ENCODE measurements around a stretch of chr2.

- RRBS: no CpG with 5 or more reads among the region's 5 CpGs
CAGE:
- cytosol, long polyA plus RNA: no peak
- long polyA plus RNA: no peak
- nucleus, long polyA plus RNA: no peak
Observed at GRCh38 chr2:151844017-151844776, 16.0 kb upstream of the ARL5A start.

DNA sequence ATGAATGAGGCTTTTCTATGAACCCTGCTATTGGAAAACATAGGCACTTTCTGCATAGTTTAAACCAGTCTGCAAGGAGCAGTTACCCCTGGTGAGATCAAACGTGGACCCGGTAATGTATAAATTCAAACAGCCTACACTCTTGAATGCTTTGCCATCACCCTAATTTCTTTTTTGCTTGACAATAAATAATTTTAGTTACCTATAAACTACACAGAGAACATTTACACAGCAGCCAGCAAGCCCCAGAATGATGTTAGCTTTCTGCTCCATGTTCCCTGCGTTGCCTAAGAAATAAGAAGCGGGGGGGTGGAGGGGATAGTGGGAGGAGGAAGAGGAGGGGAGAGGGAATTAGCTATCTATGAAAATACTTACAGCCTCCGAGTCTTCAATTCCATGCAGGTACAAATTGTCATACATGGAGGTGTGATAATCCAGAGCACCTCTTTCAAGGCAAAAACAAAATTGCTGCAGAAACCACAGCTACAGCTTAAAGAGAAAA, 125.5 kb downstream of the CACNB4 start:
- RRBS: no CpG with 5 or more reads among the region's 5 CpGs
CAGE:
- cytosol, long polyA plus RNA: no peak
- long polyA plus RNA: no peak
- nucleus, long polyA plus RNA: no peak

DNA sequence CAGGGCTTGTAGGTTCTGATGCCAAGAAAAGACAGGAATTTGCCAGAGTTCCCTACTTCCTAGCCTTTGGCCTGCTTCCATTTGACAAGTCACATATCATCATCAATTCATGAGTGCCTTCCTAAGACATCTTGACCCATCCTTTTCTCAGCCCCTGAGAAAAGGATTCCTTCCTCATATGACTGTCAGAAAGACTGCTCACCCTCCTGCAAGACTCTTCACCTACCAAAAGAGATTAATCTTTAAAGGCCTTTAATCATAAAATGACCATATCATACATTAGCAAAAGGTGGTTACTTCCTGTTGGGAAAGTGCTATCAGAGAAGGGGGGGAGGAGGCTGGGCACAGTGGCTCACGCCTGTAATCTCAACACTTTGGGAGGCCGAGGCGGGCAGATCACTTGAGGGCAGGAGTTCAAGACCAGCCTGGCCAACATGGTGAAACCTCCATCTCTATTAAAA, 3.3 kb downstream of the STAM2 start:
- RRBS: no CpG with 5 or more reads among the region's 3 CpGs
CAGE:
- cytosol, long polyA plus RNA: no peak
- long polyA plus RNA: no peak
- nucleus, long polyA plus RNA: no peak

- RRBS: no CpG with 5 or more reads among the region's 5 CpGs
CAGE:
- cytosol, long polyA plus RNA: no peak
- long polyA plus RNA: no peak
- nucleus, long polyA plus RNA: no peak
Observed at GRCh38 chr2:152432053-152432954, 97.3 kb downstream of the FMNL2 start.

DNA sequence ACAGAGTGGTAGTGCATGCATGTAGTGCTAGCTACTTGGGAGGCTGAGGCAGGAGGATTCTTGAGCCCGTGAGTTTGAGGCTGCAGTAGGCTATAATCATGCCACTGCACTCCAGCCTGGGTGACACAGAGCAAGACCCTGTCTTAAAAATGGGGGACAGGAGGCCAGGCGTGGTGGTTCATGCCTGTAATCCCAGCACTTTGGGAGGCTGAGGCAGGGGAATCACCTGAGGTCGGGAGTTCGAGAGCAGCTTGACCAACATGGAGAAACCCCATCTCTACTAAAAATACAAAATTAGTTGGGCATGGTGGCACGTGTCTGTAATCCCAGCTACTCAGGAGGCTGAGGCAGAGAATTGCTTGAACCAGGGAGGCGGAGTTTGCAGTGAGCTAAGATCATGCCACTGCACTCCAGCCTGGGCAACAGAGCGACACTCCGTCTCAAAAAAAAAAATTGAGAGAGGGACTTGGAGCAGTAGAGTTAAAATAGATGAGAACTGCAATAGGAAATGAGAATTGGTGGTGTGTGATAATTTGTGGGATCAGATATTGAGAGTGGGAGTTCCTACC, 106.5 kb downstream of the FMNL2 start:
- RRBS: no CpG with 5 or more reads among the region's 8 CpGs
CAGE:
- cytosol, long polyA plus RNA: no peak
- long polyA plus RNA: no peak
- nucleus, long polyA plus RNA: no peak

DNA sequence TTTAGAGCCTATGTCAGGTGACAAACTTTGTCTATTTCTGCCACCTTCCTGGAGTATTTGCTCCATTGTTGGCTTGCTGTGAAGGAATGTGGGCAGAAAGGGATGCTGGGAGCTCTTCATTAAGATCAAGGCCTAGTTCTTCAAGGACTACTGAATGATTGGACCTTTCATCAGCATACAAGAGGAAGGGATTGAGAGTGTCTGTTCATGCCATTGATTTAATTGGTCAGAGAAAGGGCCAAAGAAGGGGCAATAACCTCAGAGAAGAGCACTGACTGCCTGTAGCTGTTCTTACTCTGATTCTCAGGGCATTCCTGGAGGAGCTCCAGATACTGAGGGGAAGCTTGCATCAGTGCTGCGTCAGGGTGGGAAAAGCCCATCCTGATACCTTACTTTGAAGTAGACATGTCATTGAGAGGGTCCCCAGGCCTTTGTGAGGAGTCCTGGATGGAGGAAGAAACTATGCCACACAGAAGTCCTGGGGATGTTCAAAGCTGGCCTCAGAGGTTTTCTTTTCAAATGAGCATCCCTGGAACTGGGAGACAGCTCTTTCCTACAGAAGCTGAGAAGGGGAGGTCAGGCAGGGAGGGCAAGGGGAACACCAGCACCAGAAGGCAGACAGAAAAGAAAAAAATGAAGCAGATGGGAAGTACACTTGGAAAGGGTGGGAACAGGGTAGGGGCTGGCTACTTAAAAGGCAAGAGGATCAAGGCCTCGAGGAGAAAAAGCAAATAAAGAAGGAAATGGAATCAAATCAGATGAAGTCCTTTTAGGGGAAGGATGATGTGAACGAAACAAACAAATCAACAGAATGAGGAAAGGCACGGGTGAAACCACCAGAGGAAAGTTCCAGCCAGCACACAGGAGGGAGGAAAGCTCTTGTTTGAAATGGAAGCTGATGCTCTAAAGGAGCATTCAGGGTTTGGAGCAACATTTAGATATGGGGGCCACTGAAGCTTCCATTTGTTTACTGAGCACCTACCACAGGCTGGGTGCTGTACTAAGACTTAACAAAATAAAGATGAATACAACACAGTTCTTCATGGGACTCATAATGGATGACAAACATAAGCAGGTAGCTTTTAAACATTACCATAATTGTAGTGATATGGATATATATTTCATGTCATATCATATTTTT, 120.0 kb downstream of the FMNL2 start:
- RRBS: no CpG with 5 or more reads among the region's 4 CpGs
CAGE:
- cytosol, long polyA plus RNA: no peak
- long polyA plus RNA: no peak
- nucleus, long polyA plus RNA: start-site peak on the plus strand centred at position 559 of the sequence, 449 bp wide, 13 reads

DNA sequence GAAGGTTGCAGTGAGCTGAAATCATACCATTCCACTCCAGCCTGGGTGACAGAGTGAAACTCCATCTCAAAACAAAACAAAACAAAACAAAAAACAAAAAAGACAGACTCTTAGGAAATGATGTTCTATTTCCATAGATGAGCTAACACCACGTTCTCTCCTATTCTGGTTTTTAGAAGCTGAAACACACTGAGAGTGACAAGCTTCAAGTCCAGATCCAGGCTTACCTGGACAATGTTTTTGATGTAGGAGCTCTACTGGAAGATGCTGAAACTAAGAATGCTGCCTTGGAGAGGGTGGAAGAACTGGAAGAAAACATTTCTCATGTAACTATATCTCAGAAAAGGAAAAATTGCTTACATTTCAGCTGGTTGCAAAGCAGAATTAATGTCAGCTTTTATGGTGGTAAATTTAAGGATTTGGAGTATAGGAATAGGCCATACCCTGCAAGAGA, 102.6 kb downstream of the PRPF40A start:
- RRBS: no CpG with 5 or more reads among the region's 1 CpG
CAGE:
- cytosol, long polyA plus RNA: no peak
- long polyA plus RNA: no peak
- nucleus, long polyA plus RNA: no peak

- RRBS: no CpG with 5 or more reads among the region's 12 CpGs
CAGE:
- cytosol, long polyA plus RNA: no peak
- long polyA plus RNA: no peak
- nucleus, long polyA plus RNA: no peak
Observed at GRCh38 chr2:152647398-152648348, 69.6 kb downstream of the PRPF40A start.

DNA sequence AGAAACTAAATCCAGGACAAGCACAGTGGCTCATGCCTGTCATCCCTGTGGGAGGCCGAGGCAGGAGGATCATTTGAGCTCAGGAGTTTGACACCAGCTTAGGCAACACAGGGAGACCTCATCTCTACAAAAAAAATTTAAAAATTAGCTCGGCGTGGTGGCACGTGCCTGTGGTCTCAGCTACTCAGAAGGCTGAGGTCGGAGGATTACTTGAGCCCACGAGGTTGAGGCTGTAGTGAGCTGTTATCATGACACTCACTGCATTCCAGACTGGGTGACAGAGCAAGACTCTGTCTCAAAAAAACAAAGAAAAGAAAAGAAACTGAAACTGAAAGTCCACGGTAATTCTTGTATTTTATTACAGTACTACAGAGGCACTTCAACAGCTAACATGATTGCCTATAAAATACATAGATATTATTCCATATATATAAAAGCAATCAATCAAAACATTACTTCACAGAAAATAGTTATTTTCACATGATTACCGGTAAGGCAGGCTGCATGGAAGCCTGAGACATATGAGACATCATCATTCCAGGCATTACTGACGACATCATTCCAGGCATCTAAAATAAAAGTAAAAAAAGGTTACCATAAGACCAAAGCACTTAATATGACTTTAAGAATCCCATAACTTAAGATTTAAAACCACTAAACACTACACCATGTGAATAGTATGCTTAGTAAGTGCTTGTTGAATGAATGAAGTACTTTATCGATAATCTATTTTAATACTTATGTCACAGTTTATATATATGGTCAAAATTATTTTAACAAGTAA, 23.0 kb downstream of the PRPF40A start:
- RRBS: no CpG with 5 or more reads among the region's 10 CpGs
CAGE:
- cytosol, long polyA plus RNA: no peak
- long polyA plus RNA: no peak
- nucleus, long polyA plus RNA: no peak

DNA sequence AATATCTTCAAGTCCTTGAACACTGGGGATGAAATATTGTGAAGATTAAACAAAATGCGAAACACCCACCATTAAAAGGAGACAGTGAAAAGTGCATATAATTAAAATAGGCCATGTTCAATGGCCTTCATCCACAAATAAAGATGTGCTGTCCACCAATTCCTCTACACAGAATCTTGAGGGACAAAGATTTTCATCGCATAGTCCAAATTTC, 759 bp downstream of the ARL6IP6 start:
- RRBS: no CpG with 5 or more reads among the region's 2 CpGs
CAGE:
- cytosol, long polyA plus RNA: no peak
- long polyA plus RNA: no peak
- nucleus, long polyA plus RNA: no peak

GRCh38 chr2:152804367-152804594, 85.9 kb downstream of the ARL6IP6 start:
- RRBS: no CpG with 5 or more reads among the region's 6 CpGs
CAGE:
- cytosol, long polyA plus RNA: no peak
- long polyA plus RNA: no peak
- nucleus, long polyA plus RNA: no peak

GRCh38 chr2:154447722-154448135, 250.8 kb upstream of the KCNJ3 start:
- RRBS: no CpG with 5 or more reads among the region's 1 CpG
CAGE:
- cytosol, long polyA plus RNA: no peak
- long polyA plus RNA: no peak
- nucleus, long polyA plus RNA: no peak

DNA sequence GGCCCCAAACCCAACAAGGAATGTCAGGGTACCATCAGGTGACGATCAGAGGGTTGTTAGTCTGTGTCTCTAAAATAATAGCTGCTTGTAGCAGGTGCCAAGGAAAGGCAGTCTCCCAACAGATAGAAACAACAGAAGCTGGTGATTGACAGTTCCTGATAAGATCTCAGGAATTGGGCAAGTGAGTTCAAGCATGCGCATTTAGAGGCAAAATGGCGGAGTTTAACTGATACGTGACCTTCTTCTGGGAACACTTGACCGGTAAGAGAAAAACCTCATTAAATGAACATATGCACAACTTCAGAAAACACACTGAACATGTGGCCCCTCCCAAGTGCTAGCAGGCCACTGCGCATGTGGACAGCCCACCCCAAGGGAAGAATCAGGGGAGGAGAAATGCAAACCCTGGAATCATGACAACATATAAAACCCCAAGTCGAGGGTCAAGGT, 664.9 kb downstream of the KCNJ3 start:
- RRBS: no CpG with 5 or more reads among the region's 7 CpGs
CAGE:
- cytosol, long polyA plus RNA: no peak
- long polyA plus RNA: no peak
- nucleus, long polyA plus RNA: no peak

DNA sequence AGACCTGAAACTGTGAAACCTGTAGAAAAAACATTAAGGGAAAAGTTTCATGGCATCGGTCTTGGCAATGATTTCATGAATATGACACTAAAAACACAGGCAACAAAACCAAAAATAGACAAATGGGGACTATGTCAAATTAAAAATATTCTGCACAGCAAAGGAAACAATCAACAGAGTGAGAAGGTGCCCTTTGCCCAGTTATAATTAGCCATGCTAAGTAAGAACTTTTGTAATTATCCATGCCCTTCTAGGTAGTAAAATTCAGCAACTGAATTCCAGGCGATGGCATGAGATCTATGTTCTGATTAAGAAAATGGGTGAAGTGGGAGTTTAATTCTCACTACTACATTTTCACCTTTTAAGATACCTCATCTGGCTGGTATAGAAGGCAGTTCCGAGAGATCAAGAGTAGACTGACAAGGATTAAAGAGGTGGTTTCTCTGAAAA, 777.1 kb downstream of the KCNJ3 start:
- RRBS: no CpG with 5 or more reads among the region's 3 CpGs
CAGE:
- cytosol, long polyA plus RNA: no peak
- long polyA plus RNA: no peak
- nucleus, long polyA plus RNA: no peak

DNA sequence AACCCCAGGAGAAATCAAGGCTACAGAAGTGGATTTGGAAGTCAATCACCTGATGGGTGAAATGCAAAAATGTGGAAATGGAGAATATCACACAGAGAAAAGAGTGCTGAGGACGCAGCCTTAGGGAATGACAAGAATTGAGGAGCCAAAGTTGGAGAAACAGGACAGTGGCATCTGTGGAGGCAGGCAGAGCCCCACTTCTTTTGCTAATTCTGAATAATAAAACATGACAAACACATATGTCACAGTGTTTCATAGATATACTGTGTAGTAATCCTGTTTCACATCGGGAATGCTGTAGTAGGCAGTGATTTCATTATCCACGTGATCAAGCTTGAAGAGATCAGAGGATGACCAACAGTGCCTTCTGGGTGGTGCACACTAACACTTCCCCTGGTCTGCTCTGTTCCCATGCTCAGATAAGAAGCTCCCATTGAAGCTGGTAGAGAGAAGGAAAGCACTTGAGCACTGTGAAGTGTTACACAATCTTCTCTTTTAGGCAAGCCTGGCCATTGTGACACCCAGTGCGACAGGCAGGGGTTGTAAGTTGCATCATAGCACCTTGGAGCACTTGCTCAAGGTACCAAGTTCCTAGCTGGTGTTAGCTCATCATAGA, 30.7 kb upstream of the GPD2 start:
- RRBS: no CpG with 5 or more reads among the region's 4 CpGs
CAGE:
- cytosol, long polyA plus RNA: no peak
- long polyA plus RNA: no peak
- nucleus, long polyA plus RNA: no peak

DNA sequence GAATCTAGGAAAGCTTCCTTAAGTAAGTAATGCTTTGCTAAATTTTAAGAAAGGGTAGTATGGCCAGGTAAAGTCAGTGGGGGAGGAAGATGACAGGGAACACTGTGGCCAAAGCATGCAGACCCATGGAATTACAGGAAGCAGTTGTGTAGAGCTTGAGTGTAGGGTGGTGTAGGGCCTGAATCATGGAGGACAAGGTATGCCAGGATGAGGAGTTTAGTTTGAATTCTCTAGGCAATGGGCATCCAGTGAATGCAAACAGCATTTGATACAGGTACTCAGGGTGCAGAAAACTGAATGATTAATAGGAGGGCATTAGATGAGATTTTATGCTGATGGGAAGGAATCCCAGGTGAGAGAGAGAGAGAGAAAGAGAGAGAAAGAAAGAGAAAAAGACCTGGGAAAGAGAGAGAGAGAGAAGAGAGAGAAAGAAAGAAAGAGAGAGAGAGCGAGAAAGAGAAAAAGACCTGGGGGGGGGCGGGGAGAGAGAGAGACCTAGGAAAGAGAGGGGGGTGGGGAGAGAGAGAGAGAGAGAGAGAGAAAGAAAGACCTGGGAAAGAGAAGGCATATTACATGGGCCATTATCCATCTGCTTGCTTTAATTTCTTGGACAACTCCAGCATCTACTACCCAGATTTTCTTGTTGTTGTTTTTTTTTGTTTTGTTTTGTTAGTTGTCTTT, 98.9 kb downstream of the GPD2 start:
- RRBS: no CpG with 5 or more reads among the region's 2 CpGs
CAGE:
- cytosol, long polyA plus RNA: no peak
- long polyA plus RNA: no peak
- nucleus, long polyA plus RNA: no peak

GRCh38 chr2:157427847-157428254, 16.0 kb downstream of the CYTIP start:
CAGE:
- cytosol, long polyA plus RNA: no peak
- long polyA plus RNA: no peak
- nucleus, long polyA plus RNA: no peak

GRCh38 chr2:157818114-157818735, 57.9 kb downstream of the ACVR1 start:
- RRBS: no CpG with 5 or more reads among the region's 9 CpGs
CAGE:
- cytosol, long polyA plus RNA: no peak
- long polyA plus RNA: no peak
- nucleus, long polyA plus RNA: no peak

DNA sequence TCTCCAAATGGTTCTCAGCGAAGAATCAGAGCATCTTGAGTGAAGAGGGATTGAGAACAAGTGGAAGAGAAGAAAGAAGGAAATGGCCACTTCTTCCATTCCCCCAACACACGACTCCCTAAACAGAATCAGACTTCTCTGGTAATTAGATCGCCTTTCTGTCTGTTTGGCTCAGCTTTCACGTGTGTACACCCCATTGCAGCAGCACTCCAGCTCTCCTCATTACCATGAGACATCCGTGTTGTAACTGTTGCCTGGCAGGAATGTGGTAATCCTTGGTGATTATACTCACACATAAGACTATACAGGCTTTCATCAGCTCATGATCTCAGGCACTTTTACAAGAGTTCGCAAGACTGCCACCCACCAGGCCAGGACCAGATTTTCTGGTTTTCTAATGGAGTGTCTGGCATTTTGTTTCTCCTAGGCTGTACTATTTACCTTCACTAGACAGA, 50.3 kb downstream of the ACVR1 start:
- RRBS: no CpG with 5 or more reads among the region's 6 CpGs
CAGE:
- cytosol, long polyA plus RNA: no peak
- long polyA plus RNA: no peak
- nucleus, long polyA plus RNA: no peak

- RRBS: no CpG with 5 or more reads among the region's 3 CpGs
CAGE:
- cytosol, long polyA plus RNA: no peak
- long polyA plus RNA: no peak
- nucleus, long polyA plus RNA: no peak
Observed at GRCh38 chr2:158056952-158057485, 44.7 kb upstream of the UPP2 start.